T-cell (primary cell): ENCODE measurements around the genes GALNT3 and SCN1A.

DNA sequence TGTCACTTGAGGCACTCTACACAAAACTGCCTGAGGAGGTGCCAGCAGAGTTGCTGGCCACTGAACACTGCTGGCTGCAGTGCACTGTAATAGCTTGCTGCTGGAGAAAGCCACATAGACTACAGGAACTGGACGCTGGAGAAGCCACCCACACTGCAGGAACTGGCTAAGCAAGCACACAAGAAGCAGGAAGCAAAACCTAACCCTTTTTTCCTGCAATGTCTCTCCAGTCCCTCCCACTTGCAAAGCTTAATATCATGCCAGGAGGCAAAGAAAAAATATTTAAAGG is 18.4 kb upstream of the FAP start:
- PRO-cap, 7 experiments: no peak in any of the 7 experiments

DNA sequence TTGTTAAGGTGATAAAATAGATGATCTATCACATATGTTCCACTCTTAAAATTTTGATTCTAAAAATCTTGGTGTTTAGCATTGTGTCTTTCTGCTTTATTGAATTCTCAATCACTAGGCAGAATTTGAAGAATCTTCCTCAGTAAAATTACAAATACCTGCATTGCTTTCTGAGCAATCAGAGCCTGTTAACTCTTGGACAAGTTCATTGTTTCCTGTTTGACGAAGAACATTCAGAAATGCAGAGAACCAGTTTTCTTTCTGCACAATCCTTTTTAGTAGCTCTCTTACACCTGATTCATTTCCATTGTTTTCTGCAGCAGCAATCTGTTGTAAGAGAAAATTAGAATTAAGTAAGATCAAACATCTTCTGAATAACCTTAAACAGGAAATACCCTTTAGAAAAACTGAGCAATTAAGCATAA is 7.9 kb downstream of the IFIH1 start:
- PRO-cap, 7 experiments: no peak in any of the 7 experiments

- PRO-cap, 7 experiments: no peak in any of the 7 experiments
Observed at GRCh38 chr2:164710617-164711290, 89.5 kb upstream of the GRB14 start.

GRCh38 chr2:164759993-164760879 is 81.4 kb downstream of the COBLL1 start:
- PRO-cap, 7 experiments: no peak in any of the 7 experiments

DNA sequence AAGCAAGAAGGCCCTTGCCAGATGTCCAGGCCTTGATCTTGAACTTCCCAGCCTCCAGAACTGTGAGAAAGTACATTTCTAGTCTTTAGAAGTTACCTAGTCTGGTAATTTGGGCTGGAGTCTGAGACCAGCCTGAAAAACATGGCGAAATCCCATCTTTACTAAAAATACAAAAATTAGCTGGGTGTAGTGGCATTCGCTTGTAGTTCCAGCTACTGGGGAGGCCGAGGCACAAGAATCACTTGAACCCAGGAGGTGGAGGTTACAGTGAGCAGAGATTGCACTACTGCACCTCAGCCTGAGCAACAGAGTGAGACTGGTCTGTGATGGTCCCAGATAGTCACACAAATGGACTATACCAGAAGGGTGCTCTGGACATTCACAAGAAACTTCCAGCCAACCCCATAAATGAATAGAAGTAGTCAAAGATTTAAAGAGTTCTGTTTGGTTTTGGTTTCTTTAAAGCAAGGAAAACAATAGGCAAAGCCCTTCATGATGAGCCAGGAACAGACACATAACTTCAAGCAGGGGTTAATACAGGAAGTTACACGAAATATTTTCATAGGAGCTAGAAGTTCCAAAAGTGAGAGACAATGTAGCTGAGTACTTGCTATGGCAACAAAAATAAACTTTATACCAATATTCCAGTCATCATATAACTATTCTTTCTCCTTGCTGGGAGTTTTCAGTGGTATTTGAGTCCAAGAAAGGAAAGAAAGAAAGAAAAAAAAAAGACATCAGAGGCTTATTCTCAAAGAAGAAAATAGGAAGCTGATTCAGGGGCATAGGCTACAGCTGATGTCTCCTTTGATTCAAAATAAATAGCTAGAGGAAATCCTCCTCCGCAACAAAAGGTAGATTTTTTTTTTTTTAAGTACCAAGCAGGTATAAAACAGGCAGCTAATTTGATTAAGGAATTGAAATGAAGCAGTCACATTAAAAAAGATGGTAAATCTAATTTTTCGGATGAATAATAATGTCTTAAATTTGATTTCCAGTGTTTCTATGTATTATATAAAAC is 56.2 kb downstream of the COBLL1 start:
- PRO-cap, 7 experiments: no peak in any of the 7 experiments

DNA sequence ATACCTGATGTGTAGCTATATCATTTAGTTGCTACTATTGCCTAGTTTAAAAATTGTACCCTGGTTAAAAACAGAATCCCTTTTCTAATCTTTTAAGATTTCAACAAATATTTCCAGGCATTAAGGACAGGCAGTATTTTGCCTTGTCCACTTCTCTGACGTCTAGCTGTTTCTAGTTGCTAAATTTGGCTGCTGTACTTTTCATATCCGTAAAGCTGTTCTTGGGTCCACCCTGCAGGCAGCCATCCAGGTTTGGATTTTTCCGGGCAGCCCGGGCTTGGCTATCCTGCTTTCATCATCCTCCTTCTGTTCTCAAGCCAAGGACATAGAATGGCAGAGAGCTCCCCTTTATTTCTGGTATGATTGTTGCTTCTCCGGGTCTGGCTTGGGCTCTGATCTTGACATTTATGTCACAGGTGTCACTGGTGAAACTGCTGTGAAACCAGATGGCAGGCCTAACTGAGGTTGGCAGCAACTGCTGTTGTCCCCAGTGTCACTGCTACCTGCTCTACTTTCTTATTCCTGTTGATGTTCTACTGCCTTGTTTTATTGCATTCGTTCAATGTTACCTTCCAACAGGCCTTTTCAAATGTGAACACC is 35.5 kb downstream of the SCN2A start:
- PRO-cap, 7 experiments: no peak in any of the 7 experiments

GRCh38 chr2:165486251-165486475 is 16.7 kb downstream of the CSRNP3 start:
- PRO-cap, 7 experiments: no peak in any of the 7 experiments

GRCh38 chr2:165682439-165682891 is 111.6 kb downstream of the GALNT3 start:
- PRO-cap, 7 experiments: no peak in any of the 7 experiments

- PRO-cap, 7 experiments: no peak in any of the 7 experiments
Observed at GRCh38 chr2:165793697-165794466, at the start of gene GALNT3. GALNT3 (minus strand) TSS chr2:165794247.

DNA sequence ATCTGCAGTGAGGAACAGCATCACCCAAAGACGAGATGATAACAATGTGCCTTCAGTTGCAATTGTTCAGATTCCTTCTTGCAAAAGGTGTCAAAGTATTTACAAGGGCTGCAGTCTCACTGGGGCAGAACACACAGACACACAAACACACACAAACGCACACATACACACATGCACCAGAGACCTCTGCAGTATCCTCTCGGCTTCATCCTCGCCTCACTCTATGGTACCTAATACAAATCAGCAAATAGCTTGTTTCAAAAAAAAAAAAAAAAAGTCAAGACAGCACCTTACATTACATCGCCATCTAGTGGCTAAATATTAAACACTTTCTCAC is at the start of gene SCN1A:
TSS of gene SCN1A (minus strand) at position 228 of the 337 bp plus-strand sequence.
- PRO-cap, 7 experiments: no peak in any of the 7 experiments

GRCh38 chr2:166230355-166230861 is 102.6 kb upstream of the SCN1A start:
- PRO-cap, 7 experiments: no peak in any of the 7 experiments

GRCh38 chr2:167186492-167186862 is 106.3 kb upstream of the B3GALT1 start:
- PRO-cap, 7 experiments: no peak in any of the 7 experiments

DNA sequence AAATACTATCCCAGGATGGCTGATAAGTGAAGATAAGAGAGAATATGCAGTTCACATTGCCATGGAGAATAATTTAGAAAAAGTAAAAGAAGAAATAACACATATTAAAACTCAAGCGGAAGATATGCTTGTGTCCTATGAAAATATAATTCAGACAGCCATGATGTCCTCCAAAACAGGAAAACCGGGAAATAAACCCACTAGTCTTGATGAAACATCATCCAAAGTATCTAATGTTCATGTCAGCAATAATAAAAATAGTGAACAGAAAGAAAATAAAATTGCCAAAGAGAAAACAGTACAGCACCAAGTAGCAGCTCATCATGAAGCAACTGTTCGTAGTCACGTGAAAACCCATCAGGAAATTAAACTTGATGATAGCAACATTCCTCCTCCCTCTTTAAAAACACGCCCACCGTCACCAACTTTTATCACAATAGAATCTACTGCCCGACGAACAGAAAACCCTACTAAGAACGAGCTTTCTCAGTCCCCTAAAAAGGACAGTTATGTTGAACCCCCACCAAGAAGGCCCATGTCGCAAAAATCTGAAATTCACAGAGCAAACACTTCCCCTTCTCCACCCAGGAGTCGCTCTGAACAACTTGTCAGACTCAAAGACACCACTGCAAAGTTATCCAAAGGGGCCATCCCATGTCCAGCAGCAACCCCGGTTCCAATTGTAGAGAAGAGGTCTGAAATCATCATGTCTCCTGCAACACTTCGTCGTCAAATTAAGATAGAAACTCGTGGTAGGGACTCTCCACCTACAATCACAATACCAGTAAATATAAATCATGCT is 42.3 kb upstream of the B3GALT1 start:
- PRO-cap, 7 experiments: no peak in any of the 7 experiments

DNA sequence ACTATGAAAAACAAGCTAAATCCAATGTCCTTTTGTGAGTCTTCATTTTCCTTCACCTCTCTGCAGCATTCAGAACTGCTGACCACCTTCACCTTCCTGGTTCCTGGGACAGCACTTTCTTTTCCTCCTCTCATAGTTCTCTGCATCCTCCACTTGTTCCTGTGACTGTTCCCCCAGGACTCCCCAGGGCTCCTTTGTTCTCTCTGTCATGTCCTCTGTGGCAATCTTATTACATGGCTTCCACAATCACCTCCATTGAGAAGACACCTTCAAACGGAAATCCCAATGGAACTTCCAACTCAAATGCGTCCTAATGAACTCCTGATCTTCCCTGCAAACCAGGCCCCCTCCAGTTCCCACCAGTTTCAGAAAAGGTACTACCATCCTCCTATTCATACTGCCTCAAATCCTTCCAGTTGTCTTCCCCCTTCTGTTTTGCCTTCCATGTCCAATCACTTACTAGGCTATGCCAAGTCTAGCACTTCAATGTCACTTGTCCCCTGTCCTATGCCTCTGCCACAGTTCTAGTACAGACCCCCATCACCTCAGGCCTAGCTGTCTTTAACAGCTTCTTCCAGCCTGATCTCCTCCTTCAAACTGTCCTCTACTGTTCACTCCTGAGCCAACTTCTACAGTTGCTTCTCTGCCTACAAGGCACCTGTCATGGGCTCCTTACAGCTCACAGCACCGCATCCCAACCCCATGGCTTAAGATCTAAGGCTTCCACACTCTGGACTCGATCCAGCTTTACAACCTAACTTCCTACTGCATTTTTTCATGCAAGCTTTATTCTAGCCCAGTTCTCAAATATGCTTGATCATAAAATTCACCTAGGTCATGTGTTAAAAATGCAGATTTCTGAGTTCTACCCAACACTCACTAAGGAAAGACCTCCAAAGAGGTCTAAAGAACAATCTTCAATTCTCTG is 152.6 kb downstream of the STK39 start:
- PRO-cap, 7 experiments: no peak in any of the 7 experiments

DNA sequence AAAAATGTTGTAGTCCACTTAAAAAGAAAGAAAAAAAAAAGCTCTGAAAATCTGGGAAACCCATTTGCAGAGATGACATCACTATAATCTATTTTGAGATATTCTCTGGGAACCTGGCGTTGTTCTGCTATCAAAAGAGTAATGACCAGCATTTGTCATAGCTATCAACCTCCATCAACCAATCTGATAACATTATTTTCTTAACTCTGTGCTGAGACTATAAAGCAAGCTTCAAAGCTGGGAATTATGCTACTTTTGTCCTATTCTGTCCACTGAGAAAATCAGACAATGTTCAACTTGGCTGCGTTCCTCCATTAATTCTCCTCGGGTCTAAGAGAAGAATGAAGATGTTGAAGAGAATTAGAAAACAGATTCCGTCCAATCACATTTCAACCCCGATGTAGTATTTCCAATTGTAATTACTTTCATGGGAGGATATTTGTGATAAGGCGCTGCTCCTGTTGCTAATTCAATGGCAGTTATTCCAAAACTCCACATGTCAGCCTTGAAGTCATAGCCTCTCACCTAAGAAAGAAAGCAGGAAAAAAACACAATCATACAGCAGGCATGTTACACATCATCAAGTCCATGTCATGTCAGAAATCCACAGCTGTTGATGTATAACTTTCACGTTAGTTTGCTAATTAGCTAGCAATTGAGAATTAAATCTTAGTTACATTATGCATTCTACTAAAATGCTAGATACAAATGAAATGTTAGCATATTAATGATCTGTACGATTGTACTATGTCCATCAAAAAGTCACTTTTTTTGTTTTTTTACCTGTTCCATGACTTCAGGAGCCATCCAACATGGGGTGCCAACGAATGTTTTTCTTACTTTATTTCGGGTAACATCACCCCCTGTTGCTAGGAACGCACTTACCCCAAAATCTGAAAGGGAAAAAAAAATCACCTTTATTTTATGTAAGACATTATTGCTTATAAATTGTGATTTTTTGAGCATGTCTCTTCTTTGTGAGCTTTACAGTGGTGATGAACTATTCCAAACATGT is 107.2 kb downstream of the STK39 start:
- PRO-cap, 7 experiments: no peak in any of the 7 experiments

GRCh38 chr2:168245089-168245572 is 2.3 kb downstream of the STK39 start:
- PRO-cap, 7 experiments: no peak in any of the 7 experiments

DNA sequence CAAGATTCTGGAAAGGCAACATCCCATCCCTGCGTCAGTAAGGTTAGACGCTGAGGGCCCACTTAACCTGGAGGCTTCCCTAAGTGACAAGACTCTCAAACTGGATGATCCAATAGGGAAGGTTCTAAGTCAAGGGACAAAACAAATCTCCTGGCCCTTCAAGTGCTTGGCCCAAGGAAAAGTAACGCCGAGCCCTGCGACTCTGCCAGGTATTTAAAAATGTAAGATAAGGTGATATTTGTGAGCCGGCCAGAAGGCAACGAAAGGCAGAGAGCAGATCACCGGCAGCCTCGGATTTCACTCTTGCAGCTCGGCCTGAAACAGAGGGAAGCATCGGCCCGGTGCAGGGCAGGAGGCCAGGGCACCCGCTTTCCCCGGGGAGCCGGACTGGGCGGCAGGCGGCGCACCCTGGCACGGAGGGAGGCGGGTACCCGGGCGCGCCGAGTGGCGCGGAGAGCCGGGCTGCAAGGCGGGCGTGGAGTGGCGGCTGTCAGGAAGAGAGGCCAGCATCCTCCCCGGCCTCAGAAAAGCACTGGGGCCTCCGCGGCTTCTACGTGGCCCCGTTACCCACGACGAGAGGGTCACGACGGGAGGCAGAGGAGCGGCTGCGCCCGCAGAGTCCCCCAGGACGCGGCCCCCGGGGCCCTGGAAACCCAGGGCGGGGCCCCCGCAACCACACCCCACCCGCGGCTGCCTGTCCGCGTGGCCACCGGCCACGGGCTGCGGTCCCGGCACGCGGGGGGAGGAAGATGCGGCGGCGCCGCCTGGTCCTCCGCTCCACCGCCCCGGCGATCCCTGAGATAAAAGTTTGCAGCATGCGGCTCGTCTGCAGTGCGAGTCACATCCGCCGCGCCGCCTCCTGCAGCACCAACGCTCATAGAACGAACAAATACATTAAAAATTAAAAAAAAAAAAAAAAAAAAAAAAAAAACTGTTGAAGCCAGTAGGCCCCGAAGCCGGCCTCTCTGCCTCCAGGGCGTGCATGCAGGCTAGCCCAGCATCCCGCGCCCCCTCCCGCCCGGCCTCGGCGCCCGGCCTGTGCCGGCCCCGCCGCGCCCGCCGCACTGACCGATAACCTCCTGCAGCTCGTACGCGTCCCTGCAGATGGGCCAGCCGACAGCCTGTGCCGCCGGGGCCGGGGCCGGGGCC is 862 bp downstream of the STK39 start:
- PRO-cap, 7 experiments: peak in 7 of 7 experiments; most common plus-strand start position 563 of the sequence (in 3); most common minus-strand start position 802 of the sequence (in 7)

DNA sequence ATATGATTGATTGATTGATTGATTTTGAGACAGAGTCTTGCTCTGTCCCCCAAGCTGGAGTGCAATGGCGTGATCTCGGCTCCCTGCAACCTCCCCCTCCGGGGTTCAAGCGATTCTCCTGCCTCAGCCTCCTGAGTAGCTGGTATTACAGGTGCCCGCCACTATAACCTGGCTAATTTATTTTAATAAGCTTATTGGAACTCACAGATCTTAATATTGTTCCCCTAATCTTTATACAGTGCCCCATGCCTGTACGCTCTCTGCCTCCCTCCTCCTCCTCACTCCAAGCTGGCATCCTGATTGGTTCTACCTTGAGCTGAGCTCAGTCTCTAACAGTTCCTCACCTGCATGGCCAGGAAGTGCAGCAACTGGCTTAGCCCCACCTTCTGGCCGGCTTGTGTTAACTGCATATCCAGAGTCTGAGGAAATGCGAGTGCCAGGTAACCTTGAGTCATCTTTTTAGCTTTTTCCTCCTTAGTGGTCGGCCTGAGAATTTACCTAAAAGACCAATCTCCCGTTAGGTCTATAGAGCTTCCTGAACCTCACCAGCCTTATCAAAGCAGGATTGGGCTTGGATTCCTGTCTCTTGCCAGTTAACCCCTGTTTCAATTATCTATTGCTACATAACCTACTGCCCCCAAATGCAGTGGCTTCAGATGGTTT is 89.4 kb upstream of the STK39 start:
- PRO-cap, 7 experiments: no peak in any of the 7 experiments

DNA sequence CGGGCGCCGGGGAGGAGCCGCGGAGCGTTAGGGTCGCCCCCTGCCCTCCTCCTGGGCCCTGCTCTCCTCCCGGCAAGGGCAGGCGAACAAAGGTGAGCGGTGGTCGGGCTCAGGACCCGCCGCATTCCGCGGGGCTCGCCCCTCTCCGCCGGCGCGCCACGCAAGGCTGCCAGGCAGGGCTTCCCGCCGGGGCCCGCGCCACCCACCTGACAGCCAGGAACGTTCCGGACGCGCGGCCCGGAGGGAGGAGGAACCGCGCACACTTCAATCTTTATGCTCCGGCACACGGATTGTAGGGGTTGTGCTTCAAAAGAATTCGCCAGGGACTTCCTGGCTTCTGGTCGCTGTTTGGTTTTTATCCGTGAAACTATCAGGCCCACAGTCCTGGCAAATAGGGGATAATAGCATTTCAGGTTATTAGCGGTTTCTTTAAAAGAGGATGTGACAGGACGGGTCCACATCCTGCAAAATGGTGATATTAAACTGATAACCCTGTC is 801 bp downstream of the CERS6 start:
- PRO-cap, 7 experiments: peak in 1 of 7 experiments; most common plus-strand start position 311 of the sequence (in 1); most common minus-strand start position 208 of the sequence (in 1)

- PRO-cap, 7 experiments: no peak in any of the 7 experiments
Observed at GRCh38 chr2:168457322-168457998, 1.4 kb downstream of the CERS6 start.